ENCODE data around the gene CXCR1.

- PRO-cap: no peak
These were observed 370.7 kb downstream of the TNS1 start for GRCh38 chr2:217631980-217632569.

- PRO-cap: bidirectional peak, plus-strand start at chr2:217714536, minus-strand start at chr2:217714387
These were observed 288.5 kb downstream of the TNS1 start for GRCh38 chr2:217714218-217714820.

- PRO-cap: no peak
These were observed 186.8 kb downstream of the TNS1 start for GRCh38 chr2:217815973-217816438.

DNA sequence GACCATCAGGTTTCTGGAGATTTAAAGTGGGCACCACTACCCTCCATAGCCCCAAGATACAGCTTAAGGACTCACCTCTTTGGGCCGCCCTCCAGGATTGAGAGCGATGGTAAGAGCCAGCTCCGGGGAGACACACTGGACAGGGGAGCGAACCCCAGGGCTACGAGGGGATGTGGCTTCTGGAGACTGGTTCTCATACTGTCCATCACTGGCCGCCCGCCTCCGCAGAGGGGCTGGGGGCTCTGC lies 166.9 kb downstream of the TNS1 start:
- PRO-cap: no peak

DNA sequence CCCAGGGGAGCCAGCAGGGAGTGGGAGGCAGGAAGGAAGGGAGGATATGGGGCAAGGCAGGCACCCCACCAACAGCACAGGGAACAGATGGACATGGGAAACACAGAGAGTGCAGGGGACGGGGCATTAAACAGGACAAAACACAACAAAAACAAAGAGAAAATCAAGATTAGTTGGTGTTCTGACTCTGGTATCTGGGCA lies 161.6 kb downstream of the TNS1 start:
- PRO-cap: no peak

DNA sequence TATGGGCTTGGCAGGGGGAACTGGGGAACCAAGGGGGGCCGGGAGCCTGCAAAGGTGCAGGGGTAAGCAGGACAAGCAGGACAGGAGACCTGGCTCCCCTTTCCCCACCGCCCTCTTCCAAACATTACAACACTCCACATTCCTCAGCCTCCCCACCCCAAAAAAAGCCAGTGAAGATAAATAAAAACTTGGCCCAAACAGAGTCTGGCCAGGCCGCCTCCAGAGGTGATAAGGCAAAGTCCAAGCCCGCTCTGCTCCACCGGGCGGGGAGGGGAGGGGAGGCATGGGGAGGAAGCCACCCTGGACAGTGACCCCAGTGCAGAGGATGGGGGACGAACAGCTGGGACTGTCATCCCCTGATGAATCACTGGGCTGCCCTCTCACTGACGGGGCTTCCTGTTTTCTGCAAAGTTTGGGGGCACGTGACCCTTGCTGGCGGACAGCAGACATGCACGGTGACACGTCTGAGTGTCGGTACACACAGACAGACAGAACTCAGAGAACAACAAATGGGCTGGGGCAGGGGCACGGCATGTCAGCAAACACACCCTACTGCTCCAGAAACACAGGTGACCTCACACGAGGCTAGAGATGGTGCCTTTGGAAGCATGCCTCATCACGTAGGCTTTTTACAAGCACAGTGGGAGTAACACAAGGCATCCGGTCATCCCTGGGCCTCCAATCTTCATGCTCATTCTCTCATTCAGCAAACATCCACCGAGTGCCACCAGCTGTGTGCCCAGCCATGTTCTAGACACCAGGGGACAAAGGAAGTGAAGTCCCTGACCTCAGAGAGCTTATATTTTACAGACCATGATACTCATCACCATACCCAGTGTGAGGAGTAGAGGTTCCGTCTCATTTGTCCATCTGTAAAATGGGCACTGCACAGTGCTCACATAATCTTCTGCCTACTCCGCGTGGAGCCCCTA lies 100.1 kb downstream of the TNS1 start:
- PRO-cap: bidirectional peak, plus-strand start at position 508 of the sequence, minus-strand start at position 230 of the sequence

GRCh38 chr2:217923381-217924330 lies 79.1 kb downstream of the TNS1 start:
- PRO-cap: no peak

GRCh38 chr2:217938864-217939448 lies 63.8 kb downstream of the TNS1 start:
- PRO-cap: no peak

DNA sequence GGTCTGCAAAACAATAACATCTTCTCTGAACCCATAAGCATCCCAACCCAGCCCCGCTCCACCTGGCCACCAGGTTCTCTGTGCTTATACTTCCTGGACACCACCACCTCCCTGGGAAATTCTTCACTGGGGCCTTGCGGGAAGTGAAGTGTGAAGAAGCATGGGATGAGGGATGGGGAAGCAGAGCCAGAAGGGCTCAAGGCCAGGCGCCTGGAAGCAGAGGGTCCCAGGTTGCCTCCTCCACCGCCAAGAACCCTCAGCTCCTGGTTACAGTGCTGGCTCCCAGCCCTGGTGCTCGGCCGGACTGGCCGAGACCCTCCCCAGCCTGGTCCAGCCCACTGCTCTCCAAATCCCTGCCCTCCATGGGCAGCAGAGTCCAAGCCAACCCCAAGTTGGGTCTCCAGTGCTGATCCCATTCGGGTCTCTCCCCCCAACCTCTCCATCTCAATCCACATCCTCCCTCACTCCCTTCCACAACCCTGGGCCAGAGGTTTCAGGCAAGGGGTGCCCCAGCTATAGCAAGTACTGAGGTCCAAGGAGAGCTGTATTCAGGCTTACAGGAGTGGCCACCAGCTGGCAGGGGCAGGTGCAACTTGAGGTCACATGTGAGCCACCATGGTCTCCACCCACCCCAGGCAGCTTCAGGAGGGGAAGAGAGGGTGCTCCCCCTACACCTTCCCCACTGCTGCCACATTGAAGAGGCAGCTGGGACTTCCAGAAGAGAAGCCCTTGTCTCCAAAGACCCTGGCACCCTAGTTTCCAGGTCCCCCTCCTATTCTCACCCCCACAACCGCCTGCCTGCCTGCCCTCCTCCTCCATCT lies 60.6 kb downstream of the TNS1 start:
- PRO-cap: no peak

DNA sequence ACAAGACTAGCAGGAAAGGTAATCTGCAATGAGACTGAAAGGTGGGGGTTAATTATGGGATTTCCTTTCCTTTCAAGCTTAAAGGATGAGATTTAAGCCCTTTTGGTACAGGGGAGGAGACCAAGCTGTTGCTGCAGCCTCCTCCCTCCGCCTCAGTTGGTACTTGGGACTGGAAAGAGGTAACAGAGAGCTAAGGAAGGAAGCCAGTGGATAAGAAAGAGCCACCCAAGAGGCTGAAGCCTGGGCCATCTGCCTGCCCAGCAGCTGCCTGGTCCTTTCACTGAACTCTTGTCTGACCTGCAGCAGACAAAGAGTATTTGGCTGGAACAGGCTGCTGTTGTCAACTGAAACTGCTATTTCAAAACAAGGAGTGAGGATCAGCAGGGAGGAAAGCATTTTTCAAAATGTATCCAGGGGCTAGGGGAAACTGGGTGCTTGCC lies 30.4 kb downstream of the TNS1 start:
- PRO-cap: no peak

- PRO-cap: no peak
These were observed 13.9 kb downstream of the TNS1 start for GRCh38 chr2:217988926-217989306.

DNA sequence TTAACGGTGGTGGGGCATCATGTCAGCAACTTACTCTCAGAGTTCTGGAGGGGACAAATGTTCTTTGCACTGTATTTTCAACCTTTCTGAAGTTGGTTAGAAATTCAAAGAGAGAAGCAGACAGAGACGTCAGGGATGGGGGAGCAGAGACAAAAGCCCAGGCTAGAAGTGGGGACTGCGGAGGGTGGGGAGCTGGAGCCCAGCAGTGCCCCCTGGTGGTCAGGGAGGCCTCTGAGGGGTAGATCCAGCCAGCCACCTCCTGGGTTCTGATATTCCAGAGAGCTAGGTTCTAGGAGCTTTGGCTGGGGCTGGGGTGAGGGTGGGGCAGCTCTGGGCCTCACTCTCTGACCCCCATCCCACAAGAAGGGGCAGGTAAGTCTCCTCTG lies 9.0 kb downstream of the TNS1 start:
- PRO-cap: no peak

DNA sequence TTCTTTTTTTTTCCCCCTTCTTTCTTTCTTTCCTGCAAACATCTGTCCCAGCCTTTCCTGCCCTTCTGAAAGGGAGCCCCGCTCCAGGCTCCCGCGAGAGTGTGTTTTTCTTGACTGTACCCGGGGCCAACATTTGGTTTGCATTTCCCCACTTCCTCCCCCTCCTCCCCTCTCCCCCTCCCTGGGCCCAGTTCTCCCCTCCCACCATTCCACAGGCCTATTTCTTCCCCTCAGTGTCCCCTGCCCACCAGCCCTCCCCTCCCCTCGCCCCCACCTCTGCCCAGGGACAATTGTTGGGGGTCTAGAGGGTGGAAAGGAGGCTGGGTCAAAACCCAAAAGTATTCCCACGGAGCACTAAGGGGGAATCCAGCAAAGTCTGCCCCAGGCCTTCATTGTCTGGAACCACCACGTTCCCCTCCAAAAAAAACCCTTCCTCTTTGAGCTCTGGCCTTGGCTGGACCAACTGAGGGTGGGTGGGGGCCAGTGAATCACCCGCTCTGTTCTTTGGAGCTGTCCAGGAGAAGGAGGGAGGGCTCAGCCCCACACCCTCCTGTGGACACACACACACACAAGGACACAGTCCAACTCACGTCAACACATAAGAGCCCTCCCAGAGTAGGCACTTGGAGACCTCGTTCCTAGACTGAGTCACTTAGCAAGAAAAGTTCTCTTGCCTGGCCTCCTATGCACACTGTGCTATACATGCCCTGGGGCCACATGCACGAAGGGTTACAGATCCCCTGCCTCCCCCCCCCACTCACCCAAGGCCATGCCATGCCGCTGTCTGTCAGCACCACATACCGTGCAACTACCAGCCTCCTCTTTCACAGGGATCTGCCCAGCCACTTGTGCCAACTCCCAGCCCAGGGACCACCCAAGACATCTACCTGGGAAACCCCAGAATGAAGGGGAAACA lies 1.1 kb upstream of the TNS1 start:
- PRO-cap: unidirectional peak, minus-strand start at position 95 of the sequence; bidirectional peak, plus-strand start at position 661 of the sequence, minus-strand start at position 427 of the sequence

- PRO-cap: no peak
These were observed 9.4 kb upstream of the RUFY4 start for GRCh38 chr2:218059656-218060060.

- PRO-cap: no peak
These were observed 737 bp upstream of the CXCR2 start for GRCh38 chr2:218125080-218125502.

DNA sequence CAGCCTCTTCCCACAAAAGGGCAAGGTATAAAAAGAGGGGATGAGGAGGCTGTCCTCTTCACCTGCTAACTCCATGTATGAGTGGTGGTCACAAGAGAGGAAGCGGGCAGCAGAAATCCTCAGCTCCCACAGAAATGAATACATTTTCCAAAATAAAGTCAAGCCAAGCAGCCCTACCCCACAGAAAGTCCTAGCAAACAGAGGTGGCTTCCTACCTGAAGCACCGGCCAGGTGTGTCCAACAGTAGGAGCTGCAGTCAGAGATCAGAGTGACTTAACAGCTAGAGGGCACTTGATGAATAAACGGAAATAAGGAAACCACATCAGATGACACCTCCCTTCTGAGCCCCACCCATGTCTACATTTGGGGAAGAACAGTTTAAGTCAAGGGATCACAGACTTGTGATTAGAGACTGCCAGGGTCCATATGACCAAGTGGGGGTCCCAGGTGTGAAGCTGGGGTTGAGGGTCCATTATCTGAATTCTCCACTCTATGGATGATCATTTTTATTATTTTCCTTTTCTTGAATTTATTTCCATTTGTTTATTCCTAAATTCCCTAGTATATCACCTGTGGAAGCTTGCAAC lies at the start of gene CXCR1:
Gene CXCR1 (minus strand): TSS at position 270 of the 587 bp plus-strand sequence.
- PRO-cap: no peak

GRCh38 chr2:218218738-218219292 lies 1.8 kb downstream of the ARPC2 start:
- PRO-cap: no peak

DNA sequence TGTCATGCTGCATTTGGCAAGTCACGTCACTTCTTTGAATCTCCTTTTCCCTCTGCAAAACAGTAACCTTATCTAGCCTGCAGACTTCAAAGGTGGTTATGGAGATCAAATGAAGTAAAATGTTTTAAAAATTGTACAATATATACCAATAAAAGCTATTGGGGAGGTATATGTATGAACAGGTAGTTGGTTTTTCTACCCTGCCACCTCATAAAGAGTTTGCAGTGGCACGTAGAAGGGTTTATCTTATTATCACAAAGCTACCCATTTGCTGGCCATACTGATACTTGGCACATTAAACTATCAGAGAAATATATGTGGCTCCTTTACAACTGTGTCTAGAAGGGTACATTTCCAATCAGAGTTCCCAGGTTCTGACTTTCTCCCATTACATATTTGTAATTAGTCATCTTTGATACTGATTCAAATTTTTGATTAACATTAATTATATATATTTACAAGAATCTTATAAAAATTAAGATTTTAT lies 21.0 kb downstream of the ARPC2 start:
- PRO-cap: no peak

DNA sequence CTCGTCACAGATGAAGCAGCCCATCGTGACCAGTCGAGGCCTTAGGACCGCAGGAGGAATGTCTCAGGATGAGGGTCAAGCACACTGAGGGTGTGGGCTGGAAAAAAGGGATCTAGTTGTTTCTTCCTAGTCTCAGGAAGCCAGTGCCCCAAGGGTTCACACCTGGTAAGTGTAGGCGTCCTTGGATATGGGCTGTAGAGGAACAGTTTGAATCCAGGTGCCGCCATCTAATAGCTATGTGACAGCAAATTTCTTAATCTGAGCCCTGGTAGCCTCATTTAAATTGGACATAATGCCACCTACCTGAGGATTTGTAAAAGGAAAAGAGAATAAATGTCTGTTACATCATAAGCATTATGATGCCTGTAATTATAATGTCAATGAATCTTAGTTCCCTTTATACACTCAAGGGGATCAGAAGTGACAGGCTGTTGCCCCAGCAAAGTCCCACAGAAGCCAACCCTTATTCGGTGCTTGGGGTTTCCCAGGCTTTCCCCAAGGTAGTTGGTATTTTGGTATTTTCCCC lies 3.7 kb upstream of the GPBAR1 start:
- PRO-cap: no peak

GRCh38 chr2:218278544-218278910 lies 8.2 kb downstream of the PNKD start:
- PRO-cap: no peak